Heart (tissue), 3 donors: ENCODE measurements around a stretch of chr10.

DNA sequence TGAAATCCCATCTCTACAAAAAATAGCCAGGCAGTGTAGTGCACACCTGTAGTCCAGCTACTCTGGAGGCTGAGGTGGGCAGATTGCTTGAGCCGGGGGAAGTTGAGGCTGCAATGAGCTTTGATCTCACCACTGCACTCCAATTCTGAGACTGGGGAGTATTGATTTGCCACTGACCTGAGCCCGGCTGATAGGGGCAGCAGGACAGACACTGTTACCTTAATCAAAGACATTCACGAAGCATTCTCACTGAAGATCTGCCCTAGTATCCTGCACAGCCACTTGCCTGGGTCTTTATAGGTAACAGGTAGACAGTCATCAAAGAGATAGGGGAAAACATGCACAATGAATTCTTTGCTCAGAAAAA, 558 bp upstream of the ITIH2 start:
- RAMPAGE, long total RNA, 2 experiments: no peak in any of the 2 experiments

GRCh38 chr10:8047068-8048039, 7.1 kb upstream of the GATA3 start:
- RAMPAGE, long total RNA, 2 experiments: no peak in any of the 2 experiments

DNA sequence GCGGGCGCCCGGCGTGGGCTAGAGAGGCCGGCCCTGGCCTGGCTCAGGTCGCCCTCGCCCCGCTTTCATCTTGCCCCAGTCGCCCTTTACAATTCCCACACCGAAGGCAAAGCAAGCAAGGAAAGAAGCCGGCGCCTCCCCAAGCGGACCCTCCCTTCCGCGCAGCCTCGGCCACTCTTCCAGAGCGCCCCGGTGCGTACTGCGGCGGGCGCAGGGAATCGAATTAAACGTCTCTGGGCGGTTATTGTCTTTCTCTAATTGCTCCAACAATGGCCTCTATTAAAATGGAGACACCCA, 4.5 kb upstream of the GATA3 start:
- RAMPAGE, long total RNA, 2 experiments: no peak in any of the 2 experiments

DNA sequence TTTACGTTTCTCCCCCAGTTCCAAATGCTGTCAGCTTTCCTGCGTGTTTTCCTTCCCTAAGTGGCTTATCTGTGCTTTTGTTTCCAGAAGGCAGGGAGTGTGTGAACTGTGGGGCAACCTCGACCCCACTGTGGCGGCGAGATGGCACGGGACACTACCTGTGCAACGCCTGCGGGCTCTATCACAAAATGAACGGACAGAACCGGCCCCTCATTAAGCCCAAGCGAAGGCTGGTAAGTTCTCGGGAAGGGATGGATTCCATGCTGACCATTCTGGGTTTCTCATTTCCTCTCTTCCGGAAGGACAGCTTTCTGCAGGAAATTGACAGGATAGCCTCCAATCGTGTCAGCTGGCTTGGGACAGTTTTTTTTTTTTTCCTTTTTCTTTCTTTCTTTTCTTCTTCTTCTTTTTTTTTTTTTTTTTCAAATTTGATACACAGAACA, 9.4 kb downstream of the GATA3 start:
- RAMPAGE, long total RNA, 2 experiments: no peak in any of the 2 experiments

DNA sequence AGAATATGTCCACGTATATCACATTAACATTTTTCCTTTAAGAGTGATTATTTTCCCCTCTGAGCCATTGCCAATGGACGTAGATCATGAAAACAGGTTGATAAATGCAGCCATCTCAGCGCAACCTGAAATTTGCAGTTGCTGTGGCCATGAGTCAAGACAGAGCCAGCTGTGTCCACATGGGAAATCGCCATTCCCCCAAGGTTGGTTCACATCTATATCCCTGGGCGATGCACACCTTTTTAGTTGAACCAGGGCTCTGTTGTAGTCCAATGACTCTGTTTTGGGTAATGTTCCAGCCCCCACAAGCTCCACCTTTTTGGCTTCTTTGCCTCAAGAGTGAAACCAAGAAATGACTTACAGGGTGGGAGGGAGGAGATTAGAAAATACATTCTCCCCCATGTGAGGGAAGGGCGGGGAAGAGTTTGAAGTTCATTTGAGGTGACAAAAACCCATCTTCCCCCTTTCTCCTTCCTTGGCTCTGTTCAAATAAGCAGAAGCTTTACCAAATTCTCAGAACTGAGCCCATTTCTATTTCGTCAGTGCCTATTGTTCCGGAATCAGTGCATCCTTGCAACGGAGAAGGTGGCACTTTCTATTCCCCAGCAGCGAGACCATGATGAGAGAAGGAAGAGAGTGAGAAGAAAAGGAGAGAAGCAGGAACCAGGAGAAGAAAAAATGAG, 82.8 kb downstream of the GATA3 start:
- RAMPAGE, long total RNA, 2 experiments: no peak in any of the 2 experiments

- RAMPAGE, long total RNA, 2 experiments: no peak in any of the 2 experiments
Measured at GRCh38 chr10:8160160-8160501, 105.6 kb downstream of the GATA3 start.

DNA sequence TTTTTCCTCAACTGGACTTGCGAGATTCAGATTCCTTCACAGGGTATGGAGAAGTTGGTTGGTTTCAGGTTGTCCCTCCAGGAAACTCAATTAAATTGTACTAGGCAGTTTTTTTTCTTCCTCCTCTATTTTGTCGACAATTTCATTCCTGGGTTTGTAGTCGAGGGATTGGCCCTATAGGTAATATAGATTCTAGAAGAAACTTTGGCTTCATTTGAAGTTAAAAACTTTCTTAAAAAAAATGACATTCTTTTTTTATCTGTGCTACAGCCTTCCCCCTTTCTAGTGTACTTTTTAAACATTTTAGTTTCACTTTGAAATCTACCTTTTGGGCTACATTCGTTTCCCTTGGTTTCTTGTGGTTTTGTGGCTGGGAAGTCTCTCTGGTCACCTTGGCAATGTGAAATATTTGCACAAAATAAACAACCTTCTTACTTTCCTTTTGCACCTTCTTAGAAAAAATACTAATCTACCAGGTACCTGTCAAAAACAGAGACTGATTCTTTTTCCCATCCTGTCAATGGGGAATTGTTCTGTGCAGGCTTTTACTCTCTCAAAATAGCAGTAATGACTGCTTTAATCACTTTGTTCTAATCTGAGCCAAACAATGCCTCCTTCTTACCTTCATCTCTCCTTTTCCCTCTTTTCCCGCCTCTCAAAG, 350.2 kb downstream of the GATA3 start:
- RAMPAGE, long total RNA, 2 experiments: no peak in any of the 2 experiments

- RAMPAGE, long total RNA, 2 experiments: no peak in any of the 2 experiments
Measured at GRCh38 chr10:10796154-10797135, 221.2 kb upstream of the CELF2 start.

DNA sequence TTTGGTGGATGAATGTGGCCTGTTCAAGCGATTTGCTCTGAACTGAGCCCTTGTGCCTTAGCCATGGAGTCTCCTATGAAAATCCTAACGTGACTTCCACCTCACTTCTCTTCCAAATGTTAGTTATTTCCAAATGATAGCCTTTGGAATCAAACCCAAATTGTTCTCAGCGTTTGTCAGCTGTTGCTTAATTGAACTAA, 2.3 kb downstream of the CELF2 start:
- RAMPAGE, long total RNA, 2 experiments: no peak in any of the 2 experiments

DNA sequence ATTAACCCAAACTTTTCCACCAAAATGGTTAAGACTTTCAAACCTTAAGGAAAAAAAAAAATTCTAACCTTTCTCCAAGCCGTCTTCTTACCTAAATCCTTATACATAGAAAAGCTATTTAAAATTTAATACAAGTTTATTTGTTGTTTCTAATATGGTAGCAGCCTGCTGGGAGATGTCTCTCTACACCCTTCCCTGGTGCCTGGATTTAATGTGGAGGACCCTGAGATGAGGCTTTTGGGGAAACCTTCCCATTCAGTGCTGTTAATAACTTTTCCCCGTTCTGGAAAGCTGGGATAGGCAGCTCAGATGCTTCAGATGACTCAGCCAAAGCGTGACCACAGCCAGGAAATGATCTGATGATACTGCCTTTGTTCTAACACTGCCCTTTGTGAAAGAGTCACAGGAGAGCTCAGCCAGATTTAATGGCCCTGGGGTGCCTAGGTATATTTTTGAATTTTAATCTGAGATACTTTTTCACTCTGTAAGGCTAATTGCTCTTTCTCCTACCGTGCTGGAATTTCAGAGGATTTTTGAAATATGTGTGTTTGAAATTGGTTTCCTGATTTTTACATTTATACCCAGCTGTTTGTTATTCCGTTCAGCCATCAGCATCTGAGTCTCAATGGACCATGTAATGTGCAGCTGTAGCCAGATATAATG, 17.6 kb downstream of the CELF2 start:
- RAMPAGE, long total RNA, 2 experiments: no peak in any of the 2 experiments

- RAMPAGE, long total RNA, 2 experiments: no peak in any of the 2 experiments
Measured at GRCh38 chr10:11046904-11047103, 29.1 kb downstream of the CELF2 start.

DNA sequence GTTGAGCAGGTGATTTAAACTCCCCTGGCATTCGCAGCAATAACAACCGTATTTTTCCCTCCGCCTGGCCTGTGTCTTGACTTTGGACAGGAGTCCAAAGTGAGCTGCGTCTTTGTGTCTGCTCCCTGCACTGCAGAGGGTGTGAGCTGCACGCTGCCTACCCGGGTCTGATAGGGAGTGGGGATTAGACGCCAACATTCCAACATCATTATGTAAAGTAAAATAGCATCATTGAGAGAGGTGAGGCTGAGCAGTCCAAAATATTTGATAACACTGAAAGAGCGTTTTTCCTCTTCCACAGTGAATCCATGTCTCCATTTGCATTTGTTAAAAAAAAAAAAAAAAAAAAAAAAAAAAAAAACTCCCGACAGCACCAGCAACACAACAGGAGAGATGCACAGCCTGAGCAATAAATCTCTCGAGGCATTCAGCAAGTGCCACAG, 68.6 kb downstream of the CELF2 start:
- RAMPAGE, long total RNA, 2 experiments: no peak in any of the 2 experiments

DNA sequence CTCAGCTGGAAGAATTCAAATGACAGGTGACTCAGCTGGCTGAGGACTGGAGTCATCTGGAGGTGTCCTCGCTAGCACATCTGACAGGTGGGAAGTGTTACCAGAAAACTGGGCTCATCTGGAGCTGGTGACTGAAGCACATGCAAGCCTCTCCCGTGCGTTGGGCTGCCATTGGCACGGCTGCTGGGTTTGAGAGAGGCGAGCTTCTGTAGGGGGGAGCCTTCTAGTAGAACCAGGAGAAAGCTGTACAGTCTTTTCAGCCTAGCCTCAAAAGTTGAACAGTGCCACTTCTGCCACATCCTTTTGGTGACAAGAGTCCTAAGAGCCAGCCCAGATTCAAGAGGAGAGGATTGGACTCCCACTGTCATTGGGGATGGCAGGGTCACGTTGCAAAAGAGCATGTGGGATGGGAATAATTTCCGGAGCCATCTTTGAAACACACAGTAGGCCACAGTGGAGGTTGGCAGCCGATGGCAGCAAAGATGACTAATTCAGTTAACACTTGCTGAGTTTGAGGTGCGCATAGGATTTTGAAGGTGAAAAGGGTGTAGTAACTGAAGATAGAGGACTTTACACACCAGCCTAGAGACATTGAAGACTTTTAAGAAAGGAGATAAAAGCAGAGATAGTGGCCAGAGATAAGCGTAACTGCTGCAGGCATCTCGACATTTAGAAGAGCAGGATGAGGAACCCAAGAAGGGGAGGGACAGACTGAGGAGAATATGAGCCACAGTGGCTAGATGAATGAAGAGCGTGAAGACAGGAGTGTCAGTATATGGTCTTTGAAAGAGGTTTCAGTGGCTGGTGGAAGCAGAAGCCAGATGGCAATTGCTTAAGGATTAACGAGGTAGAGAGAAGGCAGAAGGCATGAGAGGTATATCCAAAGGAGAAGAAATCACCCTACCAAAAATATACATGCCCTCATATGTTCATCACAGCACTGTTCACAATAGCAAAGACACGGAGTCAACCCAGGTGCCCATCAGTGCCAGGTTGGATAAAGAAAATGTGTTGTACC, 71.4 kb downstream of the CELF2 start:
- RAMPAGE, long total RNA, 2 experiments: no peak in any of the 2 experiments

DNA sequence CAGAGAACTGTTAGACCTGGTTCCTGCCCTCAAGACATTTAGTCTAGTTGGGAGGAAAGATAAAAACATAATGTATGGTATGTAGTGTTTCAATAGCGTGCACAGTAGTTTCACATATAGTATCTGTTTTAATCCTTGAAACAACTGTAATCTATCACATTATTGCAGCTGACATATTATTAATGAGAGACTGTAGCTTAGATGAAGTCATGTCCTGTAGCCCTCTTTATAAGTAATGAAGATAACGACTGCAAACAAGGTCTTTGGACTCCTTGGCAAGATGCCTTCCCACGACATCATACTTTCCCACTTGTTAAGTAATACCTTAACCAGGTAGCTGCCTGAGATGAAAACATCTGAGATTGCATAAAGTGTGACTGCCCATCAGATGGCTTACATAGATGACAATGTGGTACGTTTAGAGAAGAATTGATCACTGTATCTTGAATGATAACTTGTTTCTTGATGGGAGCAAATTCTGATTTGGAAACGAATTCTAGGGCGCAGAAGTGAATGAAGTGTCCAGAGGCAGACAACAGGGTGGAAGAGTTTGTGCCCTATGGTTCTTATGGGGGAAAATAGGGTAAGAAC, 124.2 kb downstream of the CELF2 start:
- RAMPAGE, long total RNA, 2 experiments: no peak in any of the 2 experiments

GRCh38 chr10:11190786-11191199, 173.1 kb downstream of the CELF2 start:
- RAMPAGE, long total RNA, 2 experiments: no peak in any of the 2 experiments

DNA sequence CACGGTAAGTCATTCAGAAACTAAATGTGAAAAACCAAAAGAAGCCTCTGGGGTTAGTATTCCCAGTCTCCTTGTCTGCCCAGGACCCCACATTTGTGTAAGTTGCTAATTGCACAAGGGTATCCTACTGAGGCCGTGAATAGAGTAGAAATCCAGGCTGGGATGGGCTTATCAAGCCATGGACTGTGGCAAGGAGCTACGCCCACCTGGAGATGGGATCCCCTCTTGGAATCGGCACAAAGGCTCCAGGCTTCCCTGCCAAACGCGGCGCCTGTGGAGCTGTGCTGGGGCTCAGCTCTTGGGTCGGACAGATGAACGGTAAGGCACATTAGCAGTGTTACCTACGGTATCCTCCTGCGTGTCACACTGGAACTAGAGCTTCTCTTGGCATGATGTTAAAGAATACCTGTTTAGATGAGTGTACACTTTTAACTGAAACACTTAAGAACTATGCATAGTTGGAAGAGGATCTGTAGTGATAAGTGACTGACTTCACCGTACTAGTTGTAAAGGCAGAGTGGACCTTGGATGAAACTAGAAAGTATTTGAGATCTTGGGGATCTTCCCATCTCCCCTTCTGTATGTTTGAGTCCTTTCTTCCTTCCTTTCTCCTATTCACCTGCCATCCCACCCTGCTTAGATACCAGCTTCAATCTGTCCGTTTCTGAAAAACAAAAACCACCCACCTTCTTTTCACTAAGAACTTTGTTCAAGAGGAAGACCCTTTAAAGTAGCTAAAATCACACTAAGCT, 196.8 kb downstream of the CELF2 start:
- RAMPAGE, long total RNA, 2 experiments: no peak in any of the 2 experiments

DNA sequence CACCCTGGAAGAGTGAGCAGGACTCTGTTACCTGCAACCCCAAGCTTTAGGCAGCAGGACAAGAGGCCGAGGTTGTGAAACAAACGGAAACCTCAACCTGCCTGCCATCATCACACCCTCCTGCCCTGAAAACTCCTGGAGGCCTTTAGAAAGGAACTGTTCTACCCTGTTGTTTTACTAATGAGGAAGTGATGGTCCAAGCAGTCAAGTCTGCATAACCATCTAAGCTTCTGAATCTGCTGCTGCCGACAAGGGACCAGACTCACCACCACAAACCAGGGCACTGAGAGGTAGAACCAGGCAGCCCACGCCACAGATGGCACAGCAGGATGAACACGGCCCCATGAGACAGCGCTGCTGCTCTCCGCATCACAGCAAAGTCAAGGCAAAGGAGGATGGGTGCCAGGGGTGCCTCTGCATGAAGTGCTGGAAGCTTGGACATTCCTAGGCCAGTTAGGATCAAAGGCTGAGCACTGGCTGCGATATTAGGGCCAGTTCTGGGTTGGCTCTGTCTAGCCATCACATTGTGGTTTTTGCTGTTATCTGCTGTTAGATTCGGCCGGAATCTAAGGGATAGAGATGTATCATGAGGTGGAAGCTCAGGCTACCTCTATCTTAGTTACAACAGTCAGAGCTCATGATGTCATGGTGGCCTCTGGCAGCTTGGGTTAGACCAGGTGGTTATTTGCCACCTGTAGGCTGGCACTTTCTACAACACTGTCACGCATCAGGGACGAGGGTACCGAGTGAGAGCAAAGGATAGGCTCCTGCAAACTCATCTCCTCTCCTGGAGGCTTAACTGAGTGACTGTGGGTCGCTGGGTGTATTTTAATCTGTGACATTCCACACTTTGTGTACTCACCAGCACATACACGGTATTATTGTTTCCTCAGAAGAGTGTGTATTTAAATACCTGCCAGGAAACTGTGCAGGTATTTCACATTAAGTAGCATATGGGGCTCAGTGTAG, 209.7 kb downstream of the CELF2 start:
- RAMPAGE, long total RNA, 2 experiments: no peak in any of the 2 experiments

DNA sequence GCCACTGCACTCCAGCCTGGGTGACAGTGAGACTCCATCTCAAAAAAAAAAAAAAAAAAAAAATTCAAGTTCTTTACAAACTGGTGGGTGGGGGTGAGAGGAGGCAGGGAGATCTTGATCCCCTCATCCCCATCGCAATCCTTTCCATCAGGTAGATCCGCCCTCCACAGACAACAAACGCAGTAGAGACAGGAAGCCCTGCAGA, 216.9 kb downstream of the CELF2 start:
- RAMPAGE, long total RNA, 2 experiments: no peak in any of the 2 experiments

- RAMPAGE, long total RNA, 2 experiments: no peak in any of the 2 experiments
Measured at GRCh38 chr10:11245075-11245361, 227.3 kb downstream of the CELF2 start.

DNA sequence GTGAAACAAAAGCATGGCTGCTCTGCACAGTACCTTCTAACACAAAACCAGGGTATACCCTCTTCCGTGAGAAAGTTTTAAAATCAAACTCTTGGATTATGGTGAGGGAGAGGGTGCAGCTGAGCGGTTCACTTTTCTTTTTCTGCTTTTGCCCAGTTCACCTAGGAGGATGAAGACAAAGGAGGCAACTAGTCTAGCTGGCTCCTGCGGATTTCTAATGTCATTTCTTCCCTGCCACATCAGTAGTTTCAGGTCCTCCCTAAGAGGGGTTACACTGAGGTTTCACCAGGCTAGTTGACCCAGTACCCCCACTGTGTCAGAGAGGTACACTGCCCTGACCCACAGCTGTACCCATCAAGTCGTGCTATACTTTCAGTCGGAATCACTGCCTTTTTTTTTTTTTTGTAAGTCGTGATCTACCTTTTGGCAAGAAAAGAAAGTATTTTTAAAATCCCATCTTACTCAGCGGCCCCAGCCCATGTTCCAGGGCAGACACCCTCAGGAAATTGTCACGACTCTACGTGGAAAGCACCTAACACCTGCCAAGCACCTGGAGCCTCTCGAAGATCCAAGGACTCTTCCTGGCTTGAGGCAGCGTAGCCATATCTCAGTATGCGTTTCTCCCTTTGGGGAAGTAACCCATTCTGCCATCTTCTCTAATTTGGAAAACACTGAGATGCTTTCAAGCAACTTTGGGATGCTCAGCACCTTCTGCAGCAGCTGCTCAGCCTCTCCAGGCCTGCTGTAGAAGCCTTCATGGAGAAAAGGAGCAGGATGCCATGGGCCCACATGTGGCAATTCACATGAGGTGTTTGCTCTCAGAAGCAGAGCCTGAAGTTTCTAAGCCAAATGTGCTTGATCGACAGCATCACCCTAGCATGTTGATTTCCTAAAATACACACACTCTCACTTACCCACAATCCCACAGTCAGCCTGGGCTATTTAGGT, 243.6 kb downstream of the CELF2 start:
- RAMPAGE, long total RNA, 2 experiments: no peak in any of the 2 experiments